Bronchus fibroblast of lung (primary cell): ENCODE data around the genes PRRT1B and SPACA9.

- RAMPAGE, long total RNA = no peak
These were observed 28.1 kb upstream of the POMT1 start for GRCh38 chr9:131474475-131475128.

GRCh38 chr9:131483221-131483860, 19.4 kb upstream of the POMT1 start:
- RAMPAGE, long total RNA = no peak

DNA sequence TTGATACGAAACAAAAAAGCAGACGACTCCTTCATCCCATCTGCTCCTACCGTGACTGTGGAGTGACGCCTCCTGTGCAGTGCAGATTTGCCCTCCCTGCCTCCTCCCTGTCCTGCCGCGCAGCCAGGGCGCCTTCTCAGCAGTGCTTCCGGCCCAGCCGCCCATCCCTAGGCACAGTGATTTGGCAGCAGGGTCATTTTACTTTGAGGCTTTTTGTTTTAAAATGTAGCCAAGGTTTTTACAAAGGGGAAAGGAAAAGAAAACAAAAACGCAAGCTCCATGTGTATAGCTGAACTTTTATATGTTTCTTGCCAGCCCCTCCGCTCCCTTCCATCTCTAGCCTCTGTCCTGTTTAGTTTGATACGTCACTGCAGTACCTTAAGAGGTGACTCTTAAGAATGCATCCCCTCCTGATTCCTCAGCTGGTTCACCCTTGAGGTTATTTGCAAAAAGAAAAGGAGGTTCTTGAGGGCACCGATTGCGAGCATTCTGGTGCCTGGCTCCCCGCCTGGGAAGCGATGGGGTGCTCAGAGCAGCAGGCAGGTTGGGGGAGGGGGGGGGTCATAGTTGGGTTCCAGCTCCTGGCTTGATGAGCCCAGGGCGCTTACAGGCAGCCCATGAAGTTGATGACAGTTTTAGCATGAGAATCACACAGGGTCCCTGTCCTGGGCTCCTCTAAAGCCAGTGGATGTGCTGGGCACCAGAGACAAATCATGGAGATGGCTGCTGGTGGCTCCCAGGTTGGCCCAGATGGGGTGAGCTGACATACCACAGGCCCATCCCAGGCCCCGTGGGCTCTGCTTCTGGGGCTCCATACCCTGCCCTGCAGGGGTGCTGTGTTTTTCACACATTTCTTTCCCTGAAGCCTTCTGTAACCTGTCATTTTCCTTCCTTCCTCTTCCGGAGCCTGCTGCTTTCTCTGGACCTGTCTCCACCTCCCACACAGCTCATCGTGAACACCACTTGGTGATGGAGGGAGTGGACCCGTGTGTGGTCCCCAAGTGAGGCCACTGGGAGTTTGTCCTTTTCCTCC, 6.3 kb upstream of the POMT1 start:
- RAMPAGE, long total RNA = no peak

DNA sequence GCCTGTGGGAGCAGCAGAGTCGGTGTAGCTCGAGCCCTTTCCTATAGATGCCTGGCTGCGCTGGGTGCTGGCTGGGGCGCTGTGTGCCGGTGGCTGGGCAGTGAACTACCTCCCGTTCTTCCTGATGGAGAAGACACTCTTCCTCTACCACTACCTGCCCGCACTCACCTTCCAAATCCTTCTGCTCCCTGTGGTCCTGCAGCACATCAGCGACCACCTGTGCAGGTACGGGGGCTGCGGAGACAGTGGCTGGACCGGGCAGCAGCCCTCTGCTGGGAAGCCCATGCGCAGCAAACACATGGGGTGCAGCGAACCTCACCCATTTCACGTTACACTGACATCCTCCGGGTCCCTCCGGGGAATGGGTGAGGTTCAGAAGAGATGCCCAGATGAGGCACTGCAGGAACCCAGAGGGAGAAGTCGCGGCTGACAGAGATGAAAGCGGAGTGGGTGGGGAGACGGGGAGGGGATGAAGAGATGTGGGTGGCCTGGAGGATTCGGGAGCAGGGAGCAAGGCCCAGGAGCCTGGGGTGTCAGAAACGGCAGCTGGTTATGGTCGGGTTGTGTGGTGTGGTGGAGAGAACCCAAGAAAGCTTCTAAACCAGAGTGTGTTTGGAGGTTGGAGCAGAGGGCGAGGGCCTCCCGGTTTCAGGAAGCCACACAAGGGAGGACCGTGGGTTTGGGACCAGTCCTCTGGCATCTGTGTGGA, 8.9 kb downstream of the UCK1 start:
- RAMPAGE, long total RNA = no peak

- RAMPAGE, long total RNA = no peak
These were observed at the start of gene PRRT1B for GRCh38 chr9:131545147-131545887. Gene PRRT1B, plus strand, starts transcription at chr9:131545523.

DNA sequence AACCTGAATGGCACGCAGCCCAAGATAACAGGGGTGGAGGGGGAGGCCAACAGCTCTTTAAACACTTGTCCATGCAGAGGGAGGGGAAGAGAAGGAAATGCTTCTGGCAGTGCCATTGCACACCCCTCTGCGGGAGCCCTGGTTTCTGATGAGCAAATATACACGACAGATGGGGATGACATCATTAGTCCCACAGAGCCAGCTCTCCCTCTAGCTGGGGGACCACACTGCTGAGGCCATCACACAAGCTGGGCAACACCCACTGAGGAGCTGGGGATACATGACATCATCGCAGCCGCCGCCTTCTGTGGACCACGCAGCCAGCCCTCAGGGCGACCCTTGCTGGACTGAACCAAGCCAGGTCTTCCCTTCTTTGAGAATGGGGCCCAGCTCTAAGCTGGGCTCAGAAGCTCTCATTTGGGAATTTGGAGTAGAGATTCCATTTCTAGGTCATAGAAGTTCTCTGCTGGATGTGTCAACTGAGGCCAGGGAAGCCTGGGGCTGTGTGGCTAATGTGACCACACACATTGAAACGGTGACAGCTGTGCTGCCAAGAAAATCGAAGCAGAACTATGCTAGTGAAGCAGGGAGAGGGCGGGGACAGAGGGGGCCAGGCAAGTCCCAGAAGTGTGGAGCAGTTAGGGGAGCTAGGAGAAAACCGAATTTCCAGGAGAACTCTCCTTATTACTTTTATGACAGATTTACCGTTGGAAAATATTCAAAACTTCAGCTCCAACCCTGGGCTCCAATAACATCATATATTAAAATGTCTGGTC, 79.5 kb downstream of the PRRT1B start:
- RAMPAGE, long total RNA = no peak

GRCh38 chr9:131650653-131651326, 89.1 kb downstream of the RAPGEF1 start:
- RAMPAGE, long total RNA = no peak

DNA sequence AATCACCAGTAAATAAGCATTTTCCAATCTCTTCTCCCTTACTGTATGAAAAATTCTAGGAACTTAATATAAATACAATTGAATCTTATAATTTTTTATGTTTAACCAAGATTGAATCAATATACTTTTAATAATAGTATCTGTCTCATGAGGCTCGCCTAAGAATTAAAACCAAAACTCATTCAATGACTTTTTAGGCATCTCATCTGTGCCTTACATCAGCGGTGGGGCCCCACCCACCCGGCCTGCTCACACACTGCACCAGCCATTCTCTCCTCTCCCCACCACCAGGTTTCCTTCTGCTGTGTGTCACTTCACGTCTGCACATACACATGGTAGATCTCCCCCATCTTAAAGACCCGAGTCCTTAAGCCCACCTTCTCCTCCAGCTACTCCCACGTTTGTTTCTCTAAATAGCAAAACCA, 78.0 kb downstream of the RAPGEF1 start:
- RAMPAGE, long total RNA = no peak

- RAMPAGE, long total RNA = no peak
These were observed 41.4 kb downstream of the RAPGEF1 start for GRCh38 chr9:131698303-131699079.

DNA sequence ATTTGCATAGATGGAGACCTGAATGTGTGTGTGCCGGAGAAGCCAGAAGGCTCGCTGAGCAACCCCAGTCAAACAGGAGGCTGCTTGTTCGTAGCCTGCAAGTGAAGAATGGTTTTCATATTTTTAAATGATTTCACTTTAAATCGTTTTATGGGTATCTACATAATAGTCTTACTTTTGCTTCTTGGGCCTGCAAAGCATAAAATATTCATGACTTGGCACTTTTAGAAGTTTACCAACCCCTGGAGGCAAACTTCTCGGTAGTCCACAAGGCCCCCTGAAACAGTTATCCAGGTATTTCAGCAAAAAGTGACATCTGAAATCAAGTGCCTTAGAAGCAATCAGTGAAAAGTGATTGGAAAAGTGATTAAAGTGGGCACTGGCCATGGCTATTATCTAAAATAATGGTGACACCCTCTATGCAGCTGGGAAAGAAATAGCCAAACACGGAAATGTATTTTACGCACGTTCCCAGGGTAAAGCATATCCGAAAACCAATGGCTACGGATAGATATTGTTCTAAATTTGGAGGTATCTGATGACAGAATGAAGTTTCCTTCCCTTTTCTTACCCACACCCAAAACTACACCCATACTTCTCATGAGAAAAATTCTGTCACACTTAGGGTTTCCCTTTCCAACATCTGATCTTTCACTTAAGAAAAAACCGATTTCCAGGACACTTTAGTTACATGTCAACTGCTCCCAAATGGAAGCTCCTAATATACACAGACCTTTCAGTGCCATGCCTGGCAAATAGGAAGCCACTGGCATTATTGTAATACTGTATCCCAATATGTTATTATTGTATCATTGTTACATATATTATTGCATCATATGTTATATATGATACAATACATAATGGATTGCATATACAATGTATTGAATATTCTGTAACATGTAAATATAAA, 38.9 kb downstream of the RAPGEF1 start:
- RAMPAGE, long total RNA = no peak

DNA sequence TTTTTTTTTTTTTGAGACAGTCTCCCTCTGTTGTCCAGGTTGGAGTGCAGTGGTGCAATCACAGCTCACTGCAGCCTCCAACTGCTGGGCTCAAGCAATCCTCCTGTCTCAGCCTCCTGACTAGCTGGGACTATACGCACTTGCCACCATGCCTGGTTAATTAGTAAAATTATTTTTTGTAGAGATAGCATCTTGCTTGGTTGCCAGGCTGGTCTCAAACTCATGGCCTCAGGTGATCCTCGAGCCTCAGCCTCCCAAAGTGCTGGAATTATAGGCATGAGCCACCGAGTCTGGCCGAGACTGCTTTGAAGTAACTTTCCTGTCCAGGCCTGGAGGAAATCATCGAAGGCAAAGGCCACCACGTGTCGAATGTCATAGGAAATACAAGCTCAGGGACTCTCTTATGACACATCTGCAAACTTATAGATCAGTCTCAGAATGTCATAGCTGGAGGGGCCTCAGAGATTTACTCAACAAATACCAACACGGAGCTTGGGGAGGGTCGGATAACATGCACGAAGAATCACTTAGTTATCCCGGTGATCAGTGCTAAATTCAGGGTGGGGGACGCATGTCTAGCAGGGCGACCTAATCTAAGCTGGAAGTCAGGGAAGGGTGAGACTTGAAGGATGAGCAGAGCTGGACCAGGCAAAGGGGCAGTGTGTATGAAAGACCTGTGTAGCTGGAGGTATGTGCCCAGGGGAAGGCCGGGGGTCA, 25.0 kb downstream of the RAPGEF1 start:
- RAMPAGE, long total RNA = no peak

GRCh38 chr9:131738662-131739144, 1.2 kb downstream of the RAPGEF1 start:
- RAMPAGE, long total RNA = no peak

GRCh38 chr9:132059142-132059831, 20.4 kb downstream of the MED27 start:
- RAMPAGE, long total RNA = no peak

DNA sequence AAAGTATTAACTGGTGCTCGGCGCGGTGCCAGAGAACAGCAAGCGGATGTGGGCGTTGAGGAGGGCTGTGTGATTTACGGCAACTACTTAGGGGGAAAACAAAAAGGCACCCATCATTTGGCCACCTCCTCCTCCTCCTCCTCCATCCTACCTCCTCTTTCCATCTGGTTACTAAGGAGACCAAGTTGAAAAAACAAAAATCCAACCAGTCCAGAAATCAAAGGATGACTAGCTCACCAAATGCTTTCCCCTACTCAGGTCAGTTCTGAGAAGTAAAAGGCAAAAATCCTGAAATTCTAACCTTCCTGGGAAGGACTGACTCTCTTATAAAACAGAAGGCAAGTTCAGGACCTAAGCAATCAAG, 1.2 kb downstream of the MED27 start:
- RAMPAGE, long total RNA = no peak

GRCh38 chr9:132275799-132276645, 78.8 kb downstream of the SETX start:
- RAMPAGE, long total RNA = no peak

DNA sequence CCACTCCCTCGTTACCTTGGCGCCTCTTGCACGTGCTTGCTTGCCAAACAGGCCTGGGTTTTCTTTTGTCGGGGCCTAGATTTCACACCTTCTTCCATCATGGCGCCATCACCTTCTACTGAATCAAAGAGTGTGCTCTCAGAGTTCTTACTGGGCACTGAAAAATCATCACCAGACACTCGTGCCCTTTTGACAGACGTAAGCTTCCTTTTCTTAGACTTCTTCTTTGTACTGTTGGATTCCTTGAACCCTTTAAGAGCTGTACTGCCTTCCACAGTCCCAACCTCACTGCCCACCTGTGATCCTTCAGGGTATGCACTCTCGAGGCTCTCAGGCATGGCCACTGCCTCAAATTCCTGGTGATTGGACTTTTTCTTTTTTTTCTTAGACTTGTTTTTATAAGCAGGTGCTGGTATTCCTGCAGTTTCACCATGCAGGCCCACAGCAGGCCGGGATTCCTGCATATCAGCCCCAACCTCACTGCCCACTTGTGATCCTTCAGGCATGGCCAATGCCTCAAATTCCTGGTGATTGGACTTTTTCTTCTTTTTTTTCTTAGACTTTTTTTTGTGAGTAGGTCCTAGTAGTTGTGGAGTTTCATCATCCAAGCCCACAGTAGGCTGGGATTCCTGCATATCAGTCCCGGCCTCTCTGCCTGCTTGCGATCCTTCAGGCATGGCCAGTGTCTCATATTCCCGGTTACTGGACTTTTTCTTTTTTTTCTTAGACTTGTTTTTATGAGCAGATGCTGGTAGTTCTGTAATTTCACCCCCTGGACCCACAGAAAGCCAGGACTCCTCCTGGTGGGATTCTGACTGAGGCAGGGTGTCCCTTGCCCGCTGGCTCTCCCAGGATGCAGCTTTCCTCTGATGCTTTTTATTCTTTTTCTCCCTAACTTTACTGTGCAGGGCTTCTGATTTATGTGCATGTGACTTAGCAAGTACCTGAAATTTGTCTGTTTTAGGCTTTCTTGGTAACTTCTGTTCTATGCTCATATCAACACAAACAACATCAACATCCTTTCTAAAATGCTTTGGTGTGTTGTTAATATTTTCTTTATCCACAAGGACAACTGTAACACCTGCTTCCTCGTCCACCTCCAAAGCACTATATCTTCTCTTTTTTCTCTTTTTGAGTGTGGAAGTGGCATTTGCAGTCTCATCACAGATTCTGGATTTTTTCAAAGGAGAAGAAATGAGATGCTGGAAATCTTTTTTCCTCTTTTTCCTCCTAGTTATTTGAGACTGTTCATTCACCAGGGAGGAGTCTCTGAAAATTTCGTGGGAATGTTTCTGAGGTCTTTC, 4.7 kb downstream of the TTF1 start:
- RAMPAGE, long total RNA = no peak

DNA sequence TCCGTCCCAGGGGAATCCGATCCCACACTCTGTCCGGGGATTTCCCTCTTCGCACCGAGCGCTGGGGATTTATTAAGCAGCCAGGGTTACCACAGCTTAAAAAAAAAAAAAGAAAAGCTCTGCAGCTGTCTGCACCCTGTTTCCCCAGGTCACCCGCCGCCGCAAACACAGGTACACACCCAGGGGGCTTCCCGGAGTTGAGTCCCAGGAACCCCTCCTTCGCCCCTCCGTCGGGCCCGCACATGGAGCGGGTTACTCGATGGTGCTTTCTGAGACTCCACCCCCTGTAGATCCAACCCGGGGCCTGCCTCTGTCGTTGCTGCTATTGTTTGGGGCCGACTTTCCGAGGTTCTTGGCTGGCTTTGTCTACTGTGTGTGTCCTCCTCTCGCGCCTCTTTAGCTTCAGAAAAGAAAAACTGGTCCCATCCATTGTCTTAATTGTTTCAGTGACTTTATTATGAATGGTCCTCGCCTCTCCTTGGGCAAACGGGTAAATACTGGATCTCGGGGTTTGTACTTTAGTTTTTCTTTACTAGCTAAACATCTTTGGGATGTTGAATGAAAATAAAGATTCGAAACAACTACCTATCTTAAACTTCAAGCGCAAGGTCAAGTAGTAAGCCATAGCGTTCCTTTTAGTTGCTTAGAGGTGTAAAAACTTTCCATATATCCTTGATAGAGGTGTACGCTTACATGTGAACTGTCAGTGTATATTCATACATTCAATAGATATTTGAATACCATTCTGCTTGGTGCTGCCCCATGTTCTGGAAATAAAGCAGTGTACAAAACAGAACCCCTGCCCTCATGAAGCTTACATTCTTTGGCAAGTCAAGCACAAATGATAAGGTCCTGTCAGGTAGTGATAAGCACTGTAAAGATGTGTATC, 995 bp downstream of the GTF3C4 start:
- RAMPAGE, long total RNA = no peak

- RAMPAGE, long total RNA = no peak
These were observed 4.8 kb downstream of the AK8 start for GRCh38 chr9:132873276-132873780.

- RAMPAGE, long total RNA = no peak
These were observed at the start of gene SPACA9 for GRCh38 chr9:132878604-132879152. Gene SPACA9, plus strand, starts transcription at chr9:132878898.

DNA sequence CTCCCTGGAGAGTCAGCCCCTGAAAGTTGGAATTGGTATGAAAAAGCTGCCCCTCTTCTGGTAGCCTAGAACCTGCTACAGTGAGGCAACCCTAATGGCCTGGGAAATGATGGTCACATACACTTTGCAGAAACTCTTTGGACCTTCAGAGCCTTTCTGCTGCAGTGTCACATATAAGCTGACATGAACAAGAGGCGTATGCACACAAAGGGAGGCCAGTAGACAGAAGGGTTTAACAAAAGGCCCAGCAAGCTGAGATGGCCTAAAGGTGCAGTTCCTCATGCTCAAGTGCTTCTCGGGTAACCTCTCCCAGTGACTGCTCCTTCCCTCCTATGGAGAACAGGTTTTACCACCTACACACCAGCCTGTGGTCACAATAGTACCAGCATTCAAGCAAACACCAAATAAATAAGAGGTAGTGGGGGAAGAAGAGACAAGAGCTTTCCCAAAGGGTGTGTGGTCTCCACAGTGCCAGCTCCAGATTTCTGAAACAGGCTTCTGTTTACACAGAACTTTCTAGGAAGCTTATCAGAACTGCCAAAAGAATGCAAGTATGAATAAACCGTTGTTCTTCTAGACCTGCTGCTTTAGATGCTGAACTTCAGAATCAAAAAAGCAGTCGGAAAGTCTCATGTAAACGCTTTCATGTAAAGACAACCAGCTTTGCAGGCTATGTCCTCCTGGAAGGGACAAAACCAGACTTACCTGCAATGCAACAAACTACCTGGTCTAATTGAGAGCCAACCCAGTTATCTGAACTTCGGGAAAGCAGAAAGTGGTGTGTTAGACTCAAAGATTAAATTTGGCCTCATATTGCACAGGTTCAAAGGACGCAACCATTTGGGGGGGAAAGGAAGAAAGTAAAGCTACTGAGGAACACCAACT, 16.6 kb downstream of the SPACA9 start:
- RAMPAGE, long total RNA = no peak